ENCODE measurements around a stretch of chr20.

- PRO-cap, 2 experiments = no peak in any of the 2 experiments
Observed at GRCh38 chr20:57567158-57567838, 6.4 kb downstream of the PCK1 start.

DNA sequence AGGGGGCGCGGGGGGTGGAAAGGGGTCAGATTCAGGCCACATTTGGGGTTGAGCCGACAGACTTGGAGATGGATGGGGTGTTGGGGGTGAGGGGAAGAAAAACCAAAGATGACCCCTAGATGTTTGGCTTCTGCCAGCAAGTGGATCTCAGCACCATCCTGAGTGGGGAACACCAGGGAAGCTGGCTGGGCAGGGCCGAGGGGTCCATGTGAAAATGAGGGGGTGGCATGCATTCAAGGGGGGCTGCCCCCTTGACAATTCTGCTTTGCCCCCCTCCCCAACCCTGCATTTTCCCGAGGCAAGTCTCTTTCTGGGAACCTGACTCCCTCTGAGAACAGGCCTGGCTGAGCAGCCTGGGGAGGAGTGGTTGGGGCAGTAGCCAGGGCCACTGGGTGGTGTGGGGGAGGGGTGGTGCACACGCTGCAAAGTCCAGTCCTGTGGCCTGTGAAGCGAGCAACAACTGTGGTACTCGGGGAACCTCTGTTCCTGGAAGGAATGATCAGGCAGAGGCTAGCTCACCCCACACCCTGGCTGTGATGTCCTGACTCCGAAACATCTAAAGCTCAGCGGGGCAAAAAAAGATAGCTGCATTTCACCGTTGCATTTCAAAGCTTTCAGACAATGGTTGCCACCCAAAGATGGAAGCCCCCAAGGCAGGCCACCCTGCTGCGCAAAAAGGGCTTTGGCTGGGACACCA is 25.3 kb downstream of the PCK1 start:
- PRO-cap, 2 experiments = no peak in any of the 2 experiments

GRCh38 chr20:57687097-57687624 is 22.7 kb downstream of the PMEPA1 start:
- PRO-cap, 2 experiments = no peak in any of the 2 experiments

DNA sequence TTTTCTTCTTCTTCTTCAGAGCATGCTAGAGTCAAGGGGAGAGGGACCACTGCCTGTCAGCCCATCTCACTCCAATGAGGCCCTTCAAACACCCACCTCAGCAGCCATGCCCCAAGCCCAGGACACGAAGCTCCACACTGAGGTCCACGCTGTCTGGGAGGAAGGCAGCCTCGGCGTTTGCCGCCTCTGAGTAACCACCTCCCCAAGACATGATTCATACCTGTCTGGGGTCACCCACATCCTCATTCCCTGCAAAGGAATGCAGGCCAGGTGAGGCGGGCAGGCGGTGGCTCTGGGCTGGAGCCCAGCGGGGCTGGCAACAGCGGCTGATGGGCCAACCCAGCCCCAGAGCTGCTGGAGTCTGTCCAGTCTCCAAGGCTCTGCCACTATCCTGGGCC is 14.9 kb downstream of the PMEPA1 start:
- PRO-cap, 2 experiments = no peak in any of the 2 experiments

GRCh38 chr20:57940696-57941914 is 209.6 kb upstream of the C20orf85 start:
- PRO-cap, 2 experiments = no peak in any of the 2 experiments

DNA sequence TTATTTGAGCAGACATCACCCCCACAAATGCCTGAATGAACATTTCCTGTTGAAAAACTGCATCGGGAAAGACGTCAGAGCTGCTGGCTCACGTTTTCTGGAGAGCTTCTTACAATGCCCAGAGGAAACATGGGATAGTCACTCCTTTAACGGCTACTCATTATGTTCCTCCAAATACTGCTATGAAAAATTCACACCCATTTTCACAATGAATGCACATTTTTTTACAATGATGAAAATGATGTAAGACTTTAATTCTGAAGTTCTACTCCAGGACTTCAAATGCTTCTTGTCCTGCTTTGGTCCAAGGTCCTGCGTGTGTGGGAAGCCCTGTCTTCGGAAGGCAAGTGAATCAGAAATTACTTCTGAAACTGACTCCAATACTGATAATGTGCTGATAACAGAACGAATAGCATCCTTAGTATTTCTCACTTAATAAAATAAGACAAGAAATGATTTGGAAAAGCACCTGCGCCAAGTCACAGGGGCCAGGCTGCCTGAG is 160.2 kb upstream of the C20orf85 start:
- PRO-cap, 2 experiments = no peak in any of the 2 experiments

DNA sequence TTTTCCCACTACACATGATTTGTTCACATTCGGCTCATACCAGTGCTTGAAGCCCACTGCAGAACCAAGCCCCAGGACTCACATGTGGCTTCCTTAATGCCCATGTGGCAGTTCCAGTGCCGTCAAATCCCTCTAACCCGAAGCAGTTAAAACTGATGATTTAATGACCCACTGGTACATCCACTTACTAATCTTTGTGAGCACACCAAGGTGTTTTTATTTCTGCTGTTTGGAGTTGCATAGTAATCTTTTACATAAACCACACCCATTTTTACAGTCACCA is 154.3 kb upstream of the C20orf85 start:
- PRO-cap, 2 experiments = no peak in any of the 2 experiments

GRCh38 chr20:58146103-58146780 is 4.5 kb upstream of the C20orf85 start:
- PRO-cap, 2 experiments = no peak in any of the 2 experiments

DNA sequence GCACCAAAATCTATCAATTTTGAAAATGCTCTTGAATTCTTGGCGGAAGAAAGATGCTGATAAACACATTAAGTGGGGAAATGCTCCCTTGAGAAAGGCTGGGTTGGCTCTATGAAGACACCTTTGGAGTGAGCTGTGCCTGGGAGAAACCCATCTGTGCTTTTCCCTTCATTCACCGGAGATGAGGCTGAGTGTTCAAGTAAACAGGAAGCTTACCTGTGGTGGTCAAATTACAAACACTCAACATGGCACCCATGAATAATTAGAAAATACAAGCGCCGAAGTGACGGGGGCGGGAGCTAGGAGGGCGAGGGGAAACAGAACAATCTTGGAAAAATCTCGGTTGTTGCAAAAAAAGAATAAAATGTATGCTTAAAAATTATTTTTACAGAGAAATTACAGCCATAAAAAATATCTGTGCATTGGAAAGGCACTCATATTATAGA is 986 bp upstream of the ANKRD60 start:
- PRO-cap, 2 experiments = no peak in any of the 2 experiments

- PRO-cap, 2 experiments = peak in 1 of 2 experiments; most common minus-strand start chr20:58310650 (in 1)
Observed at GRCh38 chr20:58310377-58311119, 1.0 kb downstream of the RAB22A start.

GRCh38 chr20:58336453-58337062 is 27.0 kb downstream of the RAB22A start:
- PRO-cap, 2 experiments = no peak in any of the 2 experiments

GRCh38 chr20:58408491-58409348 is 19.7 kb downstream of the VAPB start:
- PRO-cap, 2 experiments = no peak in any of the 2 experiments

DNA sequence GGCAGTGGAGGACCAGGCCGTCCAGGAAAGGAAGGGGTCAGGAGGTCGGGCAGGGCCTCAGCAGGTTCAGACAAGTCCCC is 128 bp downstream of the STX16 start:
- PRO-cap, 2 experiments = no peak in any of the 2 experiments

DNA sequence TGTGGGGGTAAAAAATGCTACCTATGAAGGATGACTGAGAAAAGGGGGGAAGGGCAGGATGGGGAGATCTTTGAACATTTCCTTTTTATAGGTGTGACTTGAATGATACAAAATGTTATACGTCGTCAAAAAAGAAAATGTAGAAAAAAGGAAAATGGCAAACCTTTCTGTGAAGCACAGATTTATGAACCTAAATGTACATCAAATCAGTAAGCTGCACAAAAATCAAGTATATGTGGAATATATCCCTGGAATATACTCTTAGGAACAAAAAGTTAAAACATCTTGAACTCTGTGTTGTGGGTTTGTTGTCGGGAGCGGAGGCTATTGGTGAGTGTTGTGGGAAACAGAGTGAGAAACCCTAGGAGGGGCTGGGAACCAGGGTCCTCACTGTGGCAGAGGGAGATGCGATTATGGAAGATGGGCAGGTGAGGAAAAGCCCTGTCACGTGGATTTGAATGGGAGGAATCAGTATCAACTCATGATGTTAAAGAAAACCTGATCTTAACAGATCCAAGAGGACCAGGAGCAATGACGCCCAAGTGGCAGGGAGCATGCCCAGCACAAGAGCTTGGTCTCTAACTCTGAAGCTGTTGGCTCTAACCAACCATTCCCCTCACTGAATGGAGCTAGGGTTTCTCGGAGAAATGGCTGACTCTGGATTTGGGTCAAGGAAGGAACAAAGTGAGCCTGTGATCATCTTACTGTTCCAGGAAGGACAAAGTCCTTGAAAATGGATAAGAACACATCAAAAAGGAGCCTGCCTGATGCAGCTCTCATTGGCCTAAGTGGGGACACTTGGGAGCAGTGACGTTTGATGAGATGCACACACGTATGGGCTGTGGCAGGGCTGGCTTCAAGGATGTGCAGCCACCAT is 7.0 kb upstream of the NPEPL1 start:
- PRO-cap, 2 experiments = no peak in any of the 2 experiments

DNA sequence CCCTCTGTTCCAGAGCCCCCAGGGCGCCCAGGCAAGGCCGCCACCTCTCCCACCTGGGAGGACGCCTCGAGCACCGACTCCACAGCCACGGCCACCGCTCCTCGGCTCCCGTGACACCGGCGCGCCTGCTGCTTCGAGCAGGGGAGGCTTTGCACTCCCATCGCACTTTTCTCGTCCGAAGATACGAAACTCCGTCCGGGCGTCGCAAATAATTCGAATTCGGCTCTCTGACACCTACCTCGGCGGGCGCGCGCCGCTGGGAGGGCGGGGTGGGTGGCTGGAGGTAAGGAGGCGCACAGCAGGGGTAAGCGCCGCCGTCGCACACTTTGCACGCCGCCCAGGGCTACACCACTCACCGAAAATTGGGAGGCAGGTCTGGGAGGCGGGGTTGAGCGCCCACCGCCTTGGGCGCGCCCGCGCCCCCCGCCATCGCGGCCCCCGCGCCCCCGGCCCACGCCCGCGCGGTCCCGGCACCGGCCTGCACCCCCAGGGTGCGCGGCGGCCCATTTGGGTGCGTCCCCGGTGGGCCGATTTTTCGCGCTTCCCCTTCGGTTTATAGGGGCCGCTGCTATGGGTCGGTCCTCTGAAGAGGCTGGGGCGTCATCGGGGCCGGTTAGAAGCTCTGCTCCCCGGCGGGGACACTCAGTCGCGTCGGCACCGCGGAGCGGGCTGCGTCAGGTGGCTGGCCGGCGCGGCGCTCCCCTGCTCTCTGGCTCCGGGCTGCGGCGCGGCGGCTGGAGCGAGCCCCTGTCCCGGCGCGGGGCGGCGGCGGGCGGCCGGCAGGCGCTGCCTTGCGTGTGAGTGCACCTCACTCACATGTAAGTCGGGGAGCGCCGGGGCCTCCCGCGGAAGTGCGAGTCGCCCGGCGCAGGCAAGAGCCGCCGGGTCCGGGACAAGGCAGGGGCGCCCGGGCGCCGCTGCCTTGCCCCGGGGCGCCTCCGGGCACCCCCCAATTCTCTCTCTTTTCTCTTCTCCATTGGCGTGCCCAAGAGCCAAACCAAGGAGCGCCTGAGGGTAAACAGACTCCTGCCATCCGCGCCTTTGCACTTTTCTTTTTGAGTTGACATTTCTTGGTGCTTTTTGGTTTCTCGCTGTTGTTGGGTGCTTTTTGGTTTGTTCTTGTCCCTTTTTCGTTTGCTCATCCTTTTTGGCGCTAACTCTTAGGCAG is 2.3 kb upstream of the GNAS start:
- PRO-cap, 2 experiments = peak in 2 of 2 experiments; most common plus-strand start position 645 of the sequence (in 2); most common minus-strand start position 258 of the sequence (in 2)

- PRO-cap, 2 experiments = no peak in any of the 2 experiments
Observed at GRCh38 chr20:58896126-58896893, 5.1 kb downstream of the GNAS start.

DNA sequence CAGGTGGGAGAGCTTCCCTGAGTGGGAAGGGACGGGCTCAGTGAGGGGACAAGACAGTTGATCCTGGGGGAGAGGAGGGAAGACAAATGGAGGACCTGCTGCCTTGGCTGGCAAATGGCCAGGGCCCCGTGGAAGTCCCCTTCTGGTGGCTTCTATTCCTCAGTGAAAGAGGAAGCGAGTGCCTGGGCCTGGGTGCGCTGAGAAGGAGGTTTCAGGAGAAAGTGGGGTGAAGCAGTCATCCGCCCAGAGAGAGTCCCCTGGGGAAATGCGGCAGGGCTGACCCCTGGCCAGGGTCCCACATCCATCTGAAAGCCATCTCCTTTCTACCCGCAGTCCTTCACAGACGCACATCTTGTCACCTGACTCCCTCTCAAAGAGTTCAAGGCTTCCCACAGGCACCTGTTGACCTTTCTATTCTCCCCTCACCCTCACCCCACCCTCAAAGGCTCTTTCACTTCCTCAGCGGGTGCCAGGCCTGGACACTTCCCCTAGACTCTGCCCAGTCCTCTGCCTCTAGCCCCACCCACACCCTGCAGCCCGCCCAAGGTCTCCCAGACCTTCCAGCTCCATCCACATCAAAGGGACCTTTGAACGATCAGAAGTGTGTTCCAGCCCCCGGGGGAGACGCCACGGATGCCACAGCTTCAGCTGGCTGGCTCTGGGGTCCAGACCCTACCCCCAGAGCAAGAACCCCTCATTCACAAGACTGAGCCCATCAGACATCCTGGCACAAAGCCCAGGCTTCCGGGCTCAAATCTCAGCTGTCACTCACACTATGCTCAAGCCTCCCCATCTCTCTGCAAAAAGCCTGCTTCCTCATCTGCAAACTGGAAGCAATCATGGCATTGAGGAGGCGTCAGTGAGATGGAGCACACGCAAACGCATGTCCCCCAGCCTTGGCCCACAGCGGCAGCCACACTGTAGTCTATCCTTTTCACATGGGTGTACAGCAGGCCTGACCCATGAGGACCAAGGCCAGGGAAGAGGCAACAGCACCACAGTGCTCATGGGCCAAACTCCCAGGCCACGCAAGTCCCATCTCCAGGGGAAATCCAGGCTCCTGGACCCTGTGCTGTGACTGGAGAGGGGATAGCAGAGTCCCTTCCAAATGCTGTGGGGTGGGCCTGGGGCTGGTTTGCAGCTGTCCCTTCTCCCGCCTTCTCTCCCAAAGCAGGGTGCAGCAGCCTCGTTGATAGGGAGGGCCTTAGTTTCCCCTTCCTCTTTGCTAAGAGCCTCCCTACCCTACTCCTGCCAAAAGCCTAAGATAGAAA is 2.0 kb downstream of the CTSZ start:
- PRO-cap, 2 experiments = peak in 2 of 2 experiments; most common plus-strand start position 845 of the sequence (in 2)

DNA sequence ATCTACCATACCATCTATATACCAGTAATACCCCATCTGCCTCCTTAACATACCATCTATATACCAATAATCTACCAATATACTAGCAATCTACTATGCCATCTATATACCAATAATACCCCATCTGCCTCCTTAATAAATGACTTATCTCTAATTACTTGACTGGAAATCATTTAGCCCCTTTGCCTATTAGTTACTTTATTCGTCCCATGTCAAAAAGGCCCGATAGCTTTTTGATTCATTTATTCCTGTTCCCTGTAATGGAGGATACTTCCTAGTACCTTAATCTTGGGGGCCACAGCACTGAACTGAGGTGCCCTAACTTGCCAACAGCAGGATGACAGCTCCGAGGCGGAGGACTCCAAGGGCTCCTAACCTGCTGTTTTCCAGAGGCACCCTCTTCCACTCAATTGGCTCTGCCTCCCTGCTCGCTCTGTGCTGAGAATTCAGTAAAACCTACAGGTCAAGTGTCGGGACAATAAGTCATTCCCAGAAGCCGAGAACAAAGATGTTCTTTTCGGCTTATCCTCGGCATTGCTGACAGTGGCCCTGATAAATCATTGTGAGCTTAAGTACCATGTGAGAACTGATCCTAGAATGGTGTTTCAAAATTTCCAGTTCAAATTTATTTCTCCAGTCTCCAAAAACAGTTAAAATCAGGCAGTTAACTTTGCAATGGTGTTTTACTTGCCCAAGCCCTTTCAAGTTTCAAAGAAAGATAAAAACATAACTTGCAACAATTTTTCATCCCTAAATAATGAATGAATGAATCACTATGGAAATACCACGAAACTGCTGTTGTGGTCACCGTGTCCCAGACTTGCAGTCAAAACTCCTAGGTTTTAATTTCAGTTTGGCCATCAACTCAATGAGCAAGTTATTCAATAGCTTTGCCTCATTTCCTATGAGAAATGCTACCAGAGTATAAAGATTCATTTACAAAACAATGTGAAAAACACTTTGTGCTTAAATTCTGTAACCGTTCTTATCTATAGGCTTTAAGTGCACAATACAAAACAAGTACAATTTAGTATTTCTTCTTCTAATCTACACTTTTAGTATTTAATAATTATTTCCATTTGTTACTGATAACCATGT is 4.5 kb downstream of the ATP5F1E start:
- PRO-cap, 2 experiments = no peak in any of the 2 experiments

GRCh38 chr20:59165483-59165972 is 1.9 kb downstream of the ZNF831 start:
- PRO-cap, 2 experiments = no peak in any of the 2 experiments

GRCh38 chr20:59182327-59182869 is 18.8 kb downstream of the ZNF831 start:
- PRO-cap, 2 experiments = no peak in any of the 2 experiments